Mesenchymal stem cell of the bone marrow (primary cell): ENCODE data around the gene SYN3.

DNA sequence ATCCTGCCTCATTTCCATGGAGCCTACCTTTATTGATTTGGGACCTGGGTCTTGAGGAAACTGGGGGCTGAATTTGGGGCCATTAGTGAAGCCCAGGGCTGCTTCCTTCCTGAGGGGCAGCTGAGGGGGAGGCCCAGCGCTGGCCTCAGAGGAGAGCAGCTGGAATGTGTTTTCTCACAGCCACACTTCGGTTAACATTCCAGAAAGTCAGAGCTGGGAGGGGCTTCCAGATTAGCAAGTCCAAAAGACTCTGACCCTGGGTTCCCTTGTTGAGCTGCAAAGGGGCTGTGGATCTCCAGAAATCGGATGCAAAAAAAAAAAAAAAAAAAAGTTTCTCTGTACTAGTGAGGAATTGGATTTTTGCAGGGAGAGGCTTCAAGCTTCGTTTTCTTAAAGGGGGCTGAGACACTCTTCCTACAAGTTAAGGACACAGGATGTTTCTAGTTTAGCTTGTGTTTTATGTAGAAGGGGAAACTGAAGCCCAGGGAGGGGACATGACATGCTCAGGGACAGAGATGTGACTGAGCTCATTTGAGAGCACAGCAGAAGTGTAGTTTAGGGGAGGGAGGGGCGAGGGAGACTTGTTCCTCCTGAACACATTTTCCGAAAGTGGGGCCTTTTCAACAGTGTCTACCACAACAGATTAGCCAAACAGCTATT lies 147.9 kb downstream of the FBXO7 start:
- CAGE, long polyA plus RNA = no peak

DNA sequence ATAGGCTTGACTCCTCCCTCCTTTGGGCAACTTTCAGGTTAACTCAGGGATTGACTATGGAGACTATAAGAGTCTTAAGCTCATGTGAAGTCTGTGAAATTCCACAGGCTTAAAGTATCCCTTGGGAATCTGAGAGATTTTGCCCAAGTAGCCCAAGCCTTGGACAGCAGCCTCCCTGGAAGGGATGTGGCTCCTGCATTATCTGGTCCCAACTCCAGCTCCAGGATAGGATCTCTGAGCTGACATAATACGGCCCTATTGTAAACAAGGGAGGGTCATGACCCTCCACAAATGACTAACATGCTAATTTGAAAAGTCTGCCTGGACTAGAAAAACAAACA lies 101.4 kb upstream of the TIMP3 start:
- CAGE, long polyA plus RNA = no peak

- CAGE, long polyA plus RNA = no peak
These were observed 10.7 kb downstream of the TIMP3 start for GRCh38 chr22:32811958-32812941.

GRCh38 chr22:32819367-32819848 lies 17.9 kb downstream of the TIMP3 start:
- CAGE, long polyA plus RNA = no peak

GRCh38 chr22:32822966-32823774 lies 21.7 kb downstream of the TIMP3 start:
- CAGE, long polyA plus RNA = no peak

- CAGE, long polyA plus RNA = no peak
These were observed 25.5 kb downstream of the TIMP3 start for GRCh38 chr22:32826953-32827532.

DNA sequence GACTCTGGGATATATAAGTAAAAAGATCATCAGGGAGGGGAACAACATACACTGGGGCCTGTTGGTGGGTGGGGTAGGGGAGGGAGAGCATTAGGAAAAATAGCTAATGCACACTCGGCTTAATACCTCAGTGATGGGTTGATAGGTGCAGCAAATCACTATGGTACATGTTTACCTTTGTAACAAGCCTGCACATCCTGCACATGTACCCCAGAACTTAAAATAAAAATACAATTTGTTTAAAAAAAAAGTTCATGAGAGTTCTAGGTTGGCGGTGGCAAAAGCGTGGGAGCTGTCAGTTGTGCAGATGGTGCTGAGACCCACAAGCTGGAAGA lies 40.1 kb downstream of the TIMP3 start:
- CAGE, long polyA plus RNA = no peak

- CAGE, long polyA plus RNA = no peak
These were observed 52.9 kb downstream of the TIMP3 start for GRCh38 chr22:32854096-32855047.

- CAGE, long polyA plus RNA = no peak
These were observed 60.6 kb downstream of the TIMP3 start for GRCh38 chr22:32861740-32862868.

DNA sequence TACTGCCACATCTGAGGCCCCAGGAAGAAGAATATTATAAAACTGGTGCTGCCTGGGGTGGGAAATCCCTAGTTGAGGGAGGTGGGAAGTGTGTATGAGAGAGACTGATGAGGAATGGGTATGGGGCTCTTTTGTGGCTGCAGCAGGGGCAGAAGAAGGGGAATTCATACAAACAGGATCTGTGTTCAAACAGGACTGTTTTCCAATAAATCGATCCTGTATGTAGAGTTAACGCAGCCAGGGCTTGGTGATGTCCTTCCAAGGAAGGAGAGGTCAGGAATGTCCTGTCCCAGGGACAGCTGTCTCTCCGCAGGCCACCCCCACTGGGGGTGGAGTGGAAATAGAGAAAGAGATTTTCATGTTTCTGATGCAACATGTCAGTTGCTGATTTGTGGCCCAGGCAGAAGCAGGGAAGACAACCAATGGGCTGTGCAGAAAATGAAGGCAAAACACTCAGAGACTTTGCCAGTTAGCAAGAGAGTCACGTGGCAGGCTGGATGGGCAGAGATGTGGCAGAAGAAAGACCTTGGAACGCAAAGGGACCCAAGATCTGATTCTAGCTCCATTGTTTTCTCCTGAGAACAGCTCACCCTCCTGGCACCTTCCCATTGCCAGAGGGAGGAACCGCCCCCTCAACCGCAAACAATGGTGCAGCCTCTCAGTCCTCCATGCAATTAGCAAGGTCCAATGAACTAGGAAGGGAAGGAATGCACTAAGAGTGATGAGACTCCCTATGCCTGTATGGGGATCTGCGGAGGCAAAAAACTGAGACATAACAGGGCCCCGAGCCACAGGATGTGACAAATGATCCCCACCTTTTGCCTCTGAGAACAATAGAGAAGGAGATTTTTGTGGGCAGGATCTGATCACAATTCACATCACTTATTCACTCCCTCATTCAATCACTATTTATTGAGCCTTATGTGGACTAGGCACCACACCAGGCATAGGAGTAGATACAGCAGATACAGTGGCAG lies 71.0 kb downstream of the SYN3 start:
- CAGE, long polyA plus RNA = no peak

DNA sequence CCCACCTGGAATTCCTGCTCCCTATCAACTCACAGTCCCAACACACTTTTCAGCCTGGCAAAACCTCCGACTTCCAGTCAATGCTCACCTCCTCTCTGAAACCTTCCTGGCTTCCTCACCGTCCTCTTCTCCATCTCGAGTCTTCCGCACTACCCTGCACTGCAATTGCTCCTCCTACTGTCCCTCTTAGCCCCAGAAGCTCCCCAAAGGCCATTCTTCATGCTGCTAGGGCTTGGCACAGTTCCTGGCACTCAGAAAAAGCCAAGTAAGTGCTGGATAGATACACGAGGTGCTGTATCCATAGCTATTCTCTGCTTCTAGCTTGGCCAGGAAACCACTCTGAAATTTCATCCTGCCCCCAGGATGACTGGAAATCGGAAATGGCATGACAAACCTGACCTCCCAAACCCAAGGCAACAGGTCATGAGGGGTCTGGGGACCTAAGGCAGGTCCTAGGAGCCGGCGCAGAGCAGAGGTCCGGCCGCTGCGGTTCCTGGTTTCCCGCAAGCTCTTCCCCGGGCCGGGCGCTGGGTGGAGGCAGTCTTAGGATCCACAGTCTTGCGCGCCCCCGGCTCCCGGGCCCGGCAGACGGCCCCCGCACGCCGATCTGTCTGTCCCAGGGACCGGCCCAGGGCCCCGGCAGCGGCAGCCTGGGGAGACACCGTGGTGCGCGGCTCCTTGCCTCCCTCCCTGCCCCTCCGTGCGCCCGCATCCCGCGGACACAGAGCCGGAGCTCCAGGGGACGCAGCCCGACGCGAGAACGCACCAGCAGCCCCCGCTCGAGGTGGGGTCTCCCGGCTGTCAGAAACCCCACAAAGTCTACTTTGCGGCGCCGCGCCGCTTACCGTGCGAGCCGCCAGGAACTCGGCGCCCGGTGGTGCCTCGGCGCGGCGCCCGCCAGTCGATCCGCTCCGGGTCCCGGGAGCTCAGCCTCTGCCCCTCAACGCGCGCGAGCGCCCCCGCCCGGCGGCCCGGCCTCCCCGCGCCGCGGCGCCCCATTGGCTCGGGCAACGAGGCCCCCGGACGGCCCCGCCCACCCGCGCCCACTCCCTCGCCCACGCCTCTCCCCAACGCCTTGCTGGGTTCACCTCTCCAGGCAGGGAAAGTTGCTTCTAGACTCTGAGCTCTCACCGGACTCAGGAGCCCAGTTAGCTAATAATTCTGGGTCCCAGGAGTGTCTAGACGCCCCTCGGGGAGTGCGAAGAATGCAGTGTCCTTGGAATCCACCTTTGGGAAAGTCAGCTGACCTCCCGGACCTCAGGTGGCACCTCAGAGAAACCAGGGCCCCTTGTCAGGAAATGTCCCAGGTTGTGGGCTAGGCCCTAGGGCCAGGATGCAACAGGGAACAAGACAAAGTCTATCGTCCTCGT lies at the start of gene SYN3:
Gene SYN3, minus strand, starts transcription at position 935 of the 1,370 bp plus-strand sequence.
- CAGE, long polyA plus RNA = no peak

DNA sequence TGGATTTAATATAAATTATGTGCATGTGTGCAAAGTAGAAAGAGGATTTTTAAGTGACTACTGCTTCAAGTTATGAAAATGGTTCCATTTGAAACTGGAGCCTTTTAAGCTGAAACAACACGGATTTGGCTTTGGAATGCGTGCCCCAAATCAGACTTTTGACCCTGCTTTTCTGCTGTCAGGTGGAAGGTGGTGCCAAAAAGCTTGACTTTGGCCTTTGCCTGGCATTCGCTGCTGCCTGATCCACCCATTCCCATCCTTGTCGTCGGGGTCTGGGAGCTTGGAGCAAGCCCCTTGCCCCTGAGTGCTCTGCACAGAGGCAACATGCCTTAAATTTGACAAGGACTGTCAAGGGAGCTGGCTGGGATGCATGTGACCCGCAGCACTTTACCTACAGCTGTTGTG lies 335.2 kb upstream of the SYN3 start:
- CAGE, long polyA plus RNA = no peak

- CAGE, long polyA plus RNA = no peak
These were observed 428.0 kb downstream of the LARGE1 start for GRCh38 chr22:33492097-33492817.

DNA sequence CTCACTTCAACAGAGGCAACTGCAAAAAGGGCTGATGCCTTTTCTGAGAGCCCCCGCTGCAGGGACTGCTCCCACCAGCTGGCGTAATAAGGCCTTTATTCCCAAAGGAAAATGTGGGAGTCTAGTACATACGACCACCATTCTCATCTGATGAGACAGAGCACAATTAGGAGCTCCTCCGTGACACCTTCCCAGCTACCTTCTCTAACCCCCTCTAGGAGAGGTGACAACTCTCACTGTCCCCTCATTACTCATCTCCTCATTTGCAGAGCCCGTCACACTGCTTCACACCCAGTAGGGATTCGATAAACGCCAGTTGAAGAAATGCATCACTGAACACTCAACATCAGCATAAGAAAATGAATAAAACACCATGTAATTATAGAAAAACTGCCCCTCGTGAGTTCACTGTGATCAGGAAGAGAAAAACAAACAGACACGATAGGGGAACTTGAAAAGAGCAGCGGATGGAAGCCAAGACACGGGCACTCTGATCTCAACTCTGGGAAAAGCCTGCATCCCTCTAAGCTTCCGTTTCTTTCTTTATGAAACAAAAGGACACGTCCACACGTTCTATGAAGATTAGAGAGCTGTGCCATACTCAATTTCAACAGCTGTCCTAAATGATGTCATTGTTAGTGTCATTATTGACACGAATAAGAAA lies 357.0 kb downstream of the LARGE1 start:
- CAGE, long polyA plus RNA = no peak

GRCh38 chr22:33564611-33565030 lies 355.7 kb downstream of the LARGE1 start:
- CAGE, long polyA plus RNA = no peak

DNA sequence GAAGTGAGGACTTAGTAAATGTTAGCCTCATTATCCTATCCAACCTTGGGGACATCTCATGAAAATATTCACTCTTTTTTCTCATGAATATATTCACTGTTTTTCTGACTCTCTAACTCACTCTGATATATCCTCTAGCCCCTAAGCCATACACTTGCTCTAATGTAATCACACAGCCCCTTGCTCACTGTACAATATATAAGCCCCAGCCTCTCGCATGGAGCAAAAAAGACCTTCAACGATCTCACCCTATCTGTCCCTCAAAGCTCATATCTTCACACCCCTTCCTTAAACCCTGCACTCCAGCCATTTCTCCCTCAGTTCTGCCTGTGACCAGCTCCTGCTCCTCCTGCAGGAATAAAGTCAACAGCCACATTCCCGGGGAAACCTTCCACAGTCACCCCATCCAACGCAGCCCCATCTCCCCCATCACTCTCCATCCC lies 306.0 kb downstream of the LARGE1 start:
- CAGE, long polyA plus RNA = no peak

DNA sequence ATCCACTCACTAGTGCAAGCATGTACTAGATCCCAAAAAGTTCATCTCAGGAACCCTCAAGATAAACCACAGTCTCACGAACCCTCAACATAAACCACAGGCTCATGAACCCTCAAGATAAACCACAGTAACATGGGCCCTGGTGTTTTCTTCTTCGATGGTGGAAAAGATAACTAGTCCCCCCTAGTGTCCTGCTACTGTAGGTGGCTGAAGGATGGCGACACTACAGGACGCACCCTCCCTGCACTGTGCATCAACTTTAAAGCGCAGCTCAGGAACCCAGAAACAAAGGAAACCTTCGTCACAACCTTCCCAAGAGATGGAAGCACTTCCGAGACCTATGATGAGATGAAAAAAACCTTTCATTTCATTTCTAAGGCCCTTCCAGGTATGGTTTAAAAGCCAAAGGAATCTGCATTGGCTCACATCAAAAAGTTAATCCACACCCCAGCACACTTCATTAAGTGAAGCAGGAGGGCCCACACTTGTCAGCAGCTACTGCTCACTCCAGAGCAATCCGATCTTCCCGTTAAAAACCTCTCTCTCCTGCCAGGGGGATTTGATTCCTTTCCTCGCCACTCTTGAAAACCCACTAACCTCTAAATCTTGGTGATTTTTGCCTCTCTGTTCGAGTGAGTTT lies 2.4 kb downstream of the LARGE1 start:
- CAGE, long polyA plus RNA = no peak

GRCh38 chr22:33922239-33923172 lies 2.2 kb upstream of the LARGE1 start:
- CAGE, long polyA plus RNA = no peak

DNA sequence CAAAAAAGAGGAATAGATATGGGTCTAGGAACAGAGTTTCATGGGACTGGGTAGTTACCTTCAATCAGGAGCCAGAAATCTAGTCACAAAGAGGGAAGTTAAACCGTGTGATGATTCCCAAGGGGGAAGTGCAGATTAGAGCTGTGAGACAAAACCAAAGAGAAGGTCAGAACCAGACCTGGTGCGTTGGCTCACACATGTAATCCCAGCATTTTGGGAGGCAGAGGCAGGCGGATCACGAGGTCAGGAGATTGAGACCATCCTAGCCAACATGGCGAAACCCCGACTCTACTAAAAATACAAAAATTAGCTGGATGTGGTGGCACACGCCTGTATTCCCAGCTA lies 42.2 kb upstream of the LARGE1 start:
- CAGE, long polyA plus RNA = no peak

DNA sequence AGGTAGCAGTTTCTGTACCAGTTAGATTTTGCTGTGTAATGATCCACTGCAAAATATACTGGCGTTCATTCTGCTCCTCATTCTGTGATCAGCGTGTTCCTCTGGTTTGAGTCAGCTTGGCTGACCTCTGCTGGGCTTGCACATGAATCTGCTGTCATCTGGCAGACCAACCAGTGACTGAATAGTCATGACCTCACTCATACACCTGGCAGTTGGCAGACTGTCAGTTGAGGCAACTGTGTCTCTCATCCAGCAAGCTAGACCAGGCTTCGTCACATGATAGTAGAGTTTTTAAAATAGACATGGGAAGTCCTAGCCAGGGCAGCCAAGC lies 316.2 kb upstream of the LARGE1 start:
- CAGE, long polyA plus RNA = no peak